ENCODE results near the gene SULT1A2.

DNA sequence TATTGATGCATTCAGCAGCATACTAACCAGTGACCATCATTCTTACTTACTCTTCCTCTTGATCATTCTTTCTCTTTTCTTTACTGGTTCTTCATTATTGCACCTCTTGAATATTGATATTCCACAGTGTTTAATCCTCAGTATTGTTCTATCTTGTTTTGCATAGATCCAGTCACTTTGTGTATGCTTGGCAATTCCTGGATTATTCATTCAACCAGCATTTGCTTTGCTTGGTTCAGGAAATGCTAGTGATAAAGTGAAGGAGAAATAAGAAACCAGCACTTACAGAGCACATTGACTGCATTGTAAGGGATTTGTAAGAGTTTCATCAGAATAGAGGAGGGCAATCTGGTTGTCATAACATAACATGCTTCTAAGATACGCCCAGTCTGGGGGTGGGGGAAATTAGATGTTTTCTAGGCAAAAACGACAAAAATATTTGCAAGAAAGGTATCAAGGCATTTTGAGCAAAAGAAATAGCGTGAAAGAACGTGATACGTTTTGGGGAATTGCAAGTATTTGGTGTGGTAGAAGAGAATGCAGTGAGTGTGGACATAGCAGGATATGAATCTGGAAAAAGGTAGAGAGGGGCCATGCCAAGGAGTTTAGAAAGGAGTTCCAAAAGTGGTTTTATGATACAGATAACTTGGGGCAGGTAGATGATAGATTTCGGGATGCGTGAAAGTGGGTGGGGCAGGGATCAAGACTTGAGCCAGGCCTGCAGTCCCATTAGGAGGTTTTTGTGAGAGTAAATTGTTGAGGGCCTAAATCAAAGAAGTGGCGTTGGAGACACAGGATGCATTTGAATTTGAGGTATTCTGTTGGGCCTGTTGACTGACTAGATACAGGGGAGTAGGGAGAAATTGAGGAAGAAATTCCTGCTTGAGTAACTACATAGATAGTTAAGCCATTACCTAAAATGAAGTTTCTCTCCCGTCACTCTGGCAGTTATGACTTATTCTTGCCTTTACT lies 40.5 kb downstream of the TNRC6A start:
- PRO-cap = no peak

DNA sequence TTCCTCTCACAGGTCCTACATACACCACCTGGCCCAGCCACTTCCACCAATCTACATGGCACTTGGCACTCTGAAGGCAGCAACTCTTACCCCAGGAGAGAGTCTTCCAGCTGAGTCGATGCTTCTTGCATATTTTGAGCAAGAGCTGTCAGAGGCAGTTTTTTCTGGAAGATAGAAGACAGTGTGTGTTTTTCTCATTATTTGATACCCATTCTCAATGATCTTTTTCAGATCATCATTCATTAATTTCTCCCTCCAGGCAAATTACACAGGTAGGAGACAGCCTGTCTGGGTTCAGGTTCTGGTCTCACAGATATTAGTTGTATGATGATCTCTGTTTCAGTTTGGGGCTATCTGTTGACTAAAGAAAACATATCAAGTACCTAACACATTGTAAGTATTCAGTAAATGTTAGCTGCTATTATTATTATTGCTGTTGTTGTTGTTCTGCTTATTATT lies 44.7 kb downstream of the ARHGAP17 start:
- PRO-cap = no peak

DNA sequence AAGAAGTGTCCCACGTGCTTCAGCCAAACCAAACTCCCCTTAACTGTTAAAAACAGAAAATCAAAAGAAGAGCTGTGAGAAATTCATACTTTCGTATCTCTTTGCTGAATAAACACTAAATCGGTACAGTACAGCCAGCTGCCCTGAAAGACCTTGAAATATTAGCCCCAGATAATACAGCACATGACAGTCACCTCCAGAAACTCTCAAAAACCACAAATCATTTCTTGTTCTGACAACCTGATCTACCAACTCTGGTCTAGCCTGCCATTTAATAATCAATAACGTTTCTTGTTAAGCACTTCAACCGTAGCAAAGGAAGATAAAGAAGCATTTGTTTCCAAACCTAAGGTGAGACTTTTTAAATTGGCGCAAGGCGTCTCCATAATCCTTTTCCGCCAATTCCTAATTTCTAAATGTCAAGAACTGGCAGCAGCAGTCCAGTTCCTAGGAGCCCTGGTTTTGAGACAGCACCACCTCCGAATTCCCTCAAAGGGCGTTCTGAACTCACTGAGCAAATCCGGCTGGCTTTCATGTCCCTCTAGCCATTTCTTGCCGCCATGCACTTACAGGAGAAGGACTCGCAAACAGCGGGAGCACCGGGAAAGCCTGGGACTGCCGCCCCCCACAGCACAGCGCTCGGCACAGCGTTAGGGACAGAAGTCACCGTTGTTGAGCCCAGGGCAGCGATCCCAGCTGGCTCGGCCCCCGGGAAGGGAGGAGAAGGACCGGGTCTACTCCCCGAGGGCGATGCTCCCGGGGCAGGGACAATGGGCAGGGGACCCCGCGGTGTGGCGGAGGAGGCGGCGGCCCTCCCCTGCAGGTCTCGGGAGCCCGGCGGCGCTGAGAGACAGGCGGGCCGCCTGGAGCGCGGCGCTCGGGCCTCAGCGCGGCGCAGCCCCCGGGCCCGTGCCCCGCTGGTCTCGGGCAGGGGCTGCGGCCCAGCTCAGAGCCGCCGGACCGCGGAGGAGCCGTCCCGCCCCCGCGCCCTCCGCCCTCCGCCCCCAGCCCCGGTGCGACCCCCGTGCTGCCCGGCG lies 686 bp downstream of the ARHGAP17 start:
- PRO-cap = no peak

DNA sequence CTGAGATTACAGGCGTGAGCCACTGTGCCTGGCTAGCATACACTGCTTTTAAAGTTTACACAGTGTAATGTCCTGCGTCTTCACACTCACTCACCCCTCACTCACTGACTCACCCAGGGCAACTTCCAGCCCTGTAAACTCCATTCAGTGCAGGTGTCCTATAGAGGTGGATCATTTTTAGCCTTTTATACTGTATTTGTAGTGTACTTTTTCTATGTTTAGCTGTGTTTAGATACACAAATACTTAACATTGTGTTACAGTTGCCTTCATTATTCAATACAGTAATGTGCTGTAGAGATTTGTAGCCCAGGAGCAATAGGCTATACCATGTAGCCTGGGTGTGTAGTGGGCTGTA lies 35.2 kb upstream of the ARHGAP17 start:
- PRO-cap = no peak

DNA sequence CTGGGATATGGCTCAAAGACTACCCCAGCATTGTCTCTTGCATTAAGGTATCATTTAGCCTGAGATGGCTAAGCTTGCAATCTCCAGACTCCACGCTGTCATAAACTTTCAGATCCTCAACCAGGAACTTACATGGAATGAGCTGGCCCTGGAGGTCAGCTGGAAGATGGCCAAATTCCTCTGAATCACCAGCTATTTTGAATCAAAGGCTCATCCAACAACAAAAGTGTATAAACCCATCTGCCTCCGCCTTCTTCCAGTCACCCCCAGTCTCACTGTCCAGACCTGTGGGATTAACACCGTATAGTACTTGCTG lies 2.0 kb upstream of the LCMT1 start:
- PRO-cap = no peak

- PRO-cap = no peak
These were observed 36.9 kb downstream of the LCMT1 start for GRCh38 chr16:25148208-25149137.

GRCh38 chr16:27271722-27272048 lies 3.1 kb upstream of the NSMCE1 start:
- PRO-cap = no peak

GRCh38 chr16:27314930-27315948 lies 1.5 kb downstream of the IL4R start:
- PRO-cap = unidirectional peak, plus-strand start at chr16:27315444

DNA sequence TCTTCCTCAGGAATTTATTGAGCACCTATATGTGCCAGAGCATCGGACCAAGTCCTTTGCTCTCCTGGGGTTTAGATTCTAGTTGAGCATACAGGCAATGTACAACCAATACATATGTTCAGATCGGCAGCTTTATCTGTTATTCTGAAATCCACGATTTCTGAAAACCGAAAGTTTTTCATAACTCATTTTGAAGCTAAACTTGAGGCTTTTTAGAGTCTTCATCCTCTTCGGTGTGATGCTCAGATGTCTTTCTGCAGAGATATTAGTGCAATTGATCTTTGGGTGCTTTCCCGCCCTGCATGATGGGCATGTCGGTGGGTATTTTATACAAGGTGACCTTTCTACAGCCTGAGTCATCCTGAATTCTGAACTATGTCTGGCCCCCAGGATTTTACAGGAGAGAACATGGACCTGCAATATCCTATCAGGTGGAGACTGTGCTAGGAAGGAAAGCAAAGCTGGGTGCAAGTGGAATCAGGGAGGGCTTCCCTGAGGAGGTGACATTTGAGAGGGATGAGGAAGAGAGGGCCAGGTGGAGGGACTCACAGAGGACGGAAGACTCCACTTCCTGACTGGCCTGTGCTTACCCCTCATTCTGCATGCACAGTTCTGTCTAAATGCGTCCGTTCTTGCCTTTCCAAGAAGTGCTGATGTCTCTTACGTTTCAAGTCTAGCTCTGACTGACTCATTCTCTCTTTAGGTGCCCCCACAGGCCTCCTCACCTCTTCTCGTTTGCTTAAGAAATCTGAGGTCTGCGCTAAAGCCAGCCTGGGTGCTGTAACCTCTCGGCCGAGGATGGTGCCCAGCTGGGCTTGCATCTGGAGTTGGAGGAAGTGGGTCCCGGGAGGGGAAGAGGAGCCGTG lies 4.4 kb downstream of the IL4R start:
- PRO-cap = no peak

- PRO-cap = no peak
These were observed 18.3 kb downstream of the IL4R start for GRCh38 chr16:27331958-27332642.

DNA sequence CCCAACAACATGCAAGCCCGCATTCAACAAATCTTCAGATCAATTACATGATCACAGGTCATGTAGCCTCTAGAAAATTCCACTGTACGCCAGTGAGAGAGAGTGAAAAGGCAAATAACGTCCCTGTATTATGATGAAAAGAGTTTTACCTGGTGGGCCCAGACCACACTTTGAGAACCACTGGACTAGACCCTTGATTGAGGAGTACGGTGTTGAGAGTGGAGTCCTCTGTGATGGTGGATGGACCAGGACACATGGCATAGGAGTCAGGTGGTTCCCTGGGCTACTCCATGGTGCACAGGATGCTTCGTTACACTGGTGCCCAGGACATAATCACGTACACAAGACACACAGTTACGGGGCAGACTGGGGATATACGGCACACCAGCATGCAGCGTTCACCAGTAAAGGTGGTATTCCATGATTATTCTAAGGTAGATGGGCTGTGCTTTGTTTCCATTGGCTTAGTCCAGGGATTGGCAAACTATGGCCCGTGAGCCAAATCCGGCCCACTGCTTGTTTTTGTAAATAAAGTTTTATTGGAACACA lies 29.1 kb downstream of the IL4R start:
- PRO-cap = no peak

DNA sequence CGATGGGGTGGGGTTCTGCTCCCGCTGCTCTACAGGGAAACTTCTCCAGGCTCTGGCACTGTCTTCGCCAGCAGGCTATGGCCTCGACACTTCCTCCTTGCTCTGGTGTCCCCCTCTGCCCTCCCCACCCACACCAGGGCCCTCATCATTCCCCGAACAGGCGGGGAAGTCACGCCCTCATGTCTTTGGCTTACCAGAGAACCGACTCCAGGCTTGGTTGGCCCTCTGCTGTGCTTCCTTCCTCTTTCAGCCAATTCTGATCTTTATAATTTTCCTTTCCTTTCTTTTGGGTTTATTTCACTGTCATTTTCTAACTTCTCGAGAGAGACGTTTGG lies 18.1 kb upstream of the IL21R start:
- PRO-cap = no peak

GRCh38 chr16:27407055-27407665 lies 5.2 kb downstream of the IL21R start:
- PRO-cap = no peak

DNA sequence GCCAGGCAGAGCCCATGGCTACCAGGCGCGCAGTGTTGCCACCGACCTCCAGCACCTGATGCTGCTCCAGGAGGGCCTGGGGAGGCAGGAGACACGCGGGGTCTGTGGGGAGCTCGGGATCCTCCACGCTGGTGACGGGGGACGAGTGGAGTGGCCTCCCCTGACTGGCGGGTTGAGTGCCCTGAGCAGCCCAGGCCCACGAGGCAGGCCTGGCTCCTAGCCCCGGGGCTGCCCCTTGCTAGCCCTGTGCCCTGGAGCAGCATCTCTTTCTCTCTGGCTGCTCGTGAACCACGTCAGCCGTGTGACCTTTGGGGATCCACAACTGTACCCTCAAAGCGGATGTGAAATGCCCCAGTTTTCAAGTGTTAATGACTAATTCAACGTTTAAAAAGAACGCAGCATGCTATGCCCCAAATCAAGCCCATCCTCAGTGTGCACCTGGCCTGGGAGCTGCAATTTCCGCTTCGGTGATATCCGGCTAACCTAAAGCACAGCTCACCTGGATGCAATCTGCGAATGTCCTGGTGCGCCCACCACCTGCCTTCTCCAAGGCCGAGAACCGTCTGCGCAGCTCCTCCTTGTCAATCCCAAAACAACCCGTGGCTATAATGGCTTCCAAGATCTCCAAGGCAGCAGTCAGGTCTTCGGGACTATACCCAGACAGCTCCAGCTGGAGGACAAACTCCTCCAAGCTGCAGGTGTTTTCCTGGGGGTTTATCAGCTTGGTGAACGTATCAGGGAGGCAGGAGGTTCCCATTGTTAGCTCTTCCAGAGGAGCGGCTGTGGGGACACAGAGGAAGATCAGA lies 63.0 kb downstream of the IL21R start:
- PRO-cap = no peak

DNA sequence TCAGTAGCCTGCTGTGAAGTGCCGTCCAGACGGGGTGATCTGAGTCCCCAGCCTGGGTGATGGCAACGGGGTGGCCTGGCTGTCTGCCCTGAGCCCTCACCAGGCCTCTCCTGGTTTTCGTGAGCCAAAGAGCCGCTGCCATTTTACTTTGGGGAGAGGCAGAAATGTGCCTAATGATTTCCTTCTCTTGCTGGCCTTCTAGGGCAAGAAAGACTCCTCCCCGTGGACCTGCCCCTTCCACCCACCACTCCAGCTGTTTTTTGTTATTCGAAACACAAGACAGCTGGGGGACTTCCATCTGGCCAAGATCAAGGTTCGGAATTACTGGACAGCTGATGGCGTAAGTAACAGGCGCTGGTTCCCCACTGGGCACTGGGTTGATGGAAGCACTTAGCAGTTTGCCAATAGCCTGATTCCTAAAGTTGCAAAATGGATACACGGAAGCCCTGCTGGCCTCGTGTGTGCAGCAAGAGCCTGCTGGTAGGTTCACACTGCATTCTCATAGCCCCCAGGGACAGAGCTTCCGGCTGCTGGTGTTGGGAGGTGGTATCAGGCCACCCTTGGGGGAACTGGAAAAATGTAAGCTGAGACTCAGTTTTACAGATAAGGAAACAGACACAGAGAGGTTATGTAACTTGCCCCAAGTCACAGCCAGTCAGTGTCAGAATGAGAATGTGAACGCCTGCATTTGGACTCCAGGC lies 171.6 kb downstream of the KATNIP start:
- PRO-cap = no peak

DNA sequence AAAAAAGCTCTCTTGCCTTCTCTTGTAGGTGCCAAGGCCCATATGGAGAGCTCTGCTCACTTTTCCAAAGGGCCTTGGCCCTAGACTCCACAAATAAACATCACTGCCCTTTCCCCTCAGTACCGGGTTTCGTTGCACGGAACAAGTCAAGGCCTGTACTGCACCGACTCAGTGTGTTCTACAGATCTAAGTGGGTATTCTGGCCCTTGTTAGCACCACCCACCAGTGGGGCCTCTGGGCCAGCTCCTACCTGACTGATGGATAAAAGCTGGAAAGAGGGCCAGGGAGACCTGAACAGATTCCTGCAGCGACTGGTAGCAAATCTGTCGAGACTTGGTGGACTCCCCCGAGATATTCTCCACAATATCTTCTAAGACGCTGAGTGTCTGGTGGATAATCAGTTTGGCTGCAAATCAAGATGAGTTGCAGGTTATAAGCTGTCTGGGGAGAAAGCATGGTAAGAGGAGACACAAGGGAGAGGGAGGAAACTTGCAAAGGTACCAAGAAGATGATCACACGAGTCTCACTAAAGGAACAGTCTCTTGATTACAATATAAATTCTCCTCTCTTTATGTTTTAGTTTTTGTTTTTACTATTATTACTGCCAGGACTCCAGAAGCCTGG lies 43.9 kb upstream of the GSG1L start:
- PRO-cap = no peak

DNA sequence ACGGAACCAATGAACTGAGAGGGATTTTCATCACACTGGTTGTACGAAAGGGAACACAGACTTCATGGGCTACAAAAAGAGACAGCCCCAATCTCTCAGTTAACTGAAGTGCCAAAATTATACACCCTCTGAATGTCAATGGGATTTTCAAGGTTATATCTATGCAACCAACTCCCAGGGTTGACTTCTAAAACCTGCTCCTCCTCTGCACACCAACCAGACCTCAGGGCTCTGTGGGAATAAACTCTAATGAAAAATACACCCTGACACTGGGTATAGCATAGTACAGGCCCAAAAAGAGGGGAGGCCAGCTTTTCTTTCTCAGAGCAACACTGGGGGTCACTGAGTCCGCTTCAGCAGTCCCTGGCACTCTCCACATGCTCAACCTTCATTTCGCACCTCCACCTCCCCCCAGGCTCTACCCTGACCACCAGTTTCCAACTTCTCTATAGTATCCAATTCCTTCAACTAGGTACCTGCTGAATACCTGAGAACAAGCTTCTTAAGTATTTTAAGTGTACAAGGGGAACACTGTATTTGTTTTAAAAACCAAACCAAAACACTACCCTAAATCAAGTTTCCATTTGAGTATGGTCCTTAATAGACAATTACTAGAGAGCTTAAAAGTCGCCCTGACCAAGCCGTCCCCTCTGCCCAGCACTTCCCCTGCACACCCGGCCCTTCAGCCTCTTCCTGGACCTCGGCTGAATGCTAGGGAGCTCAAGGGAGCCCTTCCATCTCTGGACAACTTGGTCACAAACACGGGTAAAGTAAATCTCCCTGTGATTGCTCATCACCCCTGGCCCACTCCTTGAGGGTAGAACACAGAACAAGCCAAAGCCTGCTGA lies 64.7 kb upstream of the GSG1L start:
- PRO-cap = no peak

DNA sequence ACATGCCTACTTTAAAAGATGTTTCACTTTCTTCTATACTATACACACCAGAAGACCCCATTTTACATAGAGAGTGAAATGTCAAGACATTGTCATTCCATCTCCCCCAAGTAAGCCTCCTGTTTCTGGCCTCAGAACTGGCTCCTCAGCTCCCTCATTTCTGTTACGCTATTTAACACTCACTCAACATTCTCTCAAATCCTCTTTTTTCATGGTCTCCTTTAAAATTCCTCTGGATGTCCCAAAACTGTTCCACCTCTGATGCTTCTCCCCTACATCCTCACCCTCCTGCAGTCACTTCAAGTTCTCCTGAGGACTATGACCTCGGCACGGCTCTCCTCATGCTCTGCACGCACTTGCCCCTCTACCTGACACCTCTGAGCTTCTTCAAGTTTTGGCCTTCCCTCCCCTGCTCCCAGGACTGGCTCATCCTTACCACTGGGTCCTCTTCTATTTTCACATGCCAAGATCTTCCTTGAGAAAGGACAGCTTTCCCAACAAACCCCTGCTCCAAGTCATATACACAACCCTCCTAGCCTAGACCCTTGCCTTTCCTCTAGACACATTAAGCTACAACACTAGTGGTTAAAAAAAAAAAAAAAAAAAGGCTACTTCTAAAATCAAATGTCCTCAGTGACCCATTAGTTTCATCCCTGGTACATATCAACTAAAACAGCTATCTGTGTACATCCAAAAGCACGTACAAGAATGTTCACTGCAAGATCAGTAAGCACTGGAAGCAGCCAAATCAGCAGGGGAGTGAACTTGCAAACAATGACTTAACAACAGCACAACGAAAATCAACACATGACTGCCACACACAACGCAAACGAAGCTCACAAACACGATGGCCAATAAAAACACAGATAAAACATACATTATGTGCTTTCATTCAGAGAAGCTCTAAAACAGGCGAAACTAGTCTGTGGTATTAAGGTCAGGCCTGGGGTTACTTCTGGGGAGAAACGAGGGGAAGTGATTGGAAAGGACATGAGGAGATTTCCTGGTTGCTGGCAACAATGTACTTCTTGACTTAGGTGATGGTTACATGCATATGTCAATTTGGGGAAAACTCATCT lies 60.8 kb downstream of the XPO6 start:
- PRO-cap = no peak

DNA sequence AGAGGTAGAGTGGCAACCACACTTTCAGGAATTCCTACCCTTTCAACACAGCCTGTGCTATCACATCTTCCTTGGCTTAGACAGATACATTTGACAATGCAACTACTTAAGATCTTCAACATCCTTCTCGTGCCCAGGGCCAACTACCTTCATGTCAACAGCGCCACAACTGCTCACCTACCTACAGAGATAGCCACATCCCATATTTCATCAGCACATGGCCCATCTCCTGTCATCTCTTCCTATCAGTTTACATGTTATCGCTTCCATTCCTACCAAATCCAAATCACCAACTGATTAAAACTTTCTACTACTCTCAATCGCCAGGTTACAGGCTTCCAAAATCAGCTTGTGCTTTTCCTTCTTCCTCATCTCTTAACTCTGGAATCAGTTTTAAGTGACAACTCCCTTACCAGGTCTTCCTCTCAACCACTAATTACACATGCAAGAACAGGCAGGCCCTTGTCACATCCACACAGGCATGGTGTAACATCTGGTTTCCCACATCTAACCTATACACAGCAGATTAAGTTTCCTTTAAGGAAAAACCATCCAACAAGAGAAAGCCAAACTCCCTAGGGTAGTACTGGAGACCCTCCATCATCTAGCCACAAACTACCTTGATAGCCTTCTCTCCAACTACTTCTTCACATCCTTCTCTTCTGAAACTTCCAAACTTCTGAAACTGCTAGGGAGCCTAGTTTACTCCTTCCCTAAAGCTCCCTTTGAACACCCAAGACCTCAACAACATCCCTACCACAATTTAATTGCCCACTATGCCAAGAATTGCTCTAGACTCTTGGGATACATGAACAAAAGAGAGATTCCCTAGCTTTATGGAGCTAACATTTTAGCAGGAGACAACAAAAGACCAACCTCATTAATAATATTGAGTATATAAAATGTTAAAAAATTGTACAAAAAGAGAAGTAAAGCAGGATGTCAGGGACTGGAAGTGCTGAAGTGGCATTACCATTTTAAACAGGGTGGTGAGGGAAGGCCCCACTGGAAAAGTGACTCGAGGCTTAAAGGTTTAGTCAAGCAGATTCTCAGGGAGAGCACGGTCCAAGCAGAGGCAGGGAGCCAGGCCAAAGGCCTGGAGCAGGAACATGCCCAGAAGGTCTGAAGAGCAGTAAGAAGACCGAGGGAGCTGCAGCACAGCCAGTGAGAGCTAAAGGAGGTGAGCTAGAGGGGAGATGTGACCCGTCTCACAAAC lies 8.0 kb downstream of the XPO6 start:
- PRO-cap = no peak

- PRO-cap = bidirectional peak, plus-strand start at chr16:28597164, minus-strand start at chr16:28596994
These were observed at the start of gene SULT1A2 for GRCh38 chr16:28596609-28597314. Gene SULT1A2 (minus strand): TSS chr16:28597050.